ENCODE measurements around a stretch of chr4.

DNA sequence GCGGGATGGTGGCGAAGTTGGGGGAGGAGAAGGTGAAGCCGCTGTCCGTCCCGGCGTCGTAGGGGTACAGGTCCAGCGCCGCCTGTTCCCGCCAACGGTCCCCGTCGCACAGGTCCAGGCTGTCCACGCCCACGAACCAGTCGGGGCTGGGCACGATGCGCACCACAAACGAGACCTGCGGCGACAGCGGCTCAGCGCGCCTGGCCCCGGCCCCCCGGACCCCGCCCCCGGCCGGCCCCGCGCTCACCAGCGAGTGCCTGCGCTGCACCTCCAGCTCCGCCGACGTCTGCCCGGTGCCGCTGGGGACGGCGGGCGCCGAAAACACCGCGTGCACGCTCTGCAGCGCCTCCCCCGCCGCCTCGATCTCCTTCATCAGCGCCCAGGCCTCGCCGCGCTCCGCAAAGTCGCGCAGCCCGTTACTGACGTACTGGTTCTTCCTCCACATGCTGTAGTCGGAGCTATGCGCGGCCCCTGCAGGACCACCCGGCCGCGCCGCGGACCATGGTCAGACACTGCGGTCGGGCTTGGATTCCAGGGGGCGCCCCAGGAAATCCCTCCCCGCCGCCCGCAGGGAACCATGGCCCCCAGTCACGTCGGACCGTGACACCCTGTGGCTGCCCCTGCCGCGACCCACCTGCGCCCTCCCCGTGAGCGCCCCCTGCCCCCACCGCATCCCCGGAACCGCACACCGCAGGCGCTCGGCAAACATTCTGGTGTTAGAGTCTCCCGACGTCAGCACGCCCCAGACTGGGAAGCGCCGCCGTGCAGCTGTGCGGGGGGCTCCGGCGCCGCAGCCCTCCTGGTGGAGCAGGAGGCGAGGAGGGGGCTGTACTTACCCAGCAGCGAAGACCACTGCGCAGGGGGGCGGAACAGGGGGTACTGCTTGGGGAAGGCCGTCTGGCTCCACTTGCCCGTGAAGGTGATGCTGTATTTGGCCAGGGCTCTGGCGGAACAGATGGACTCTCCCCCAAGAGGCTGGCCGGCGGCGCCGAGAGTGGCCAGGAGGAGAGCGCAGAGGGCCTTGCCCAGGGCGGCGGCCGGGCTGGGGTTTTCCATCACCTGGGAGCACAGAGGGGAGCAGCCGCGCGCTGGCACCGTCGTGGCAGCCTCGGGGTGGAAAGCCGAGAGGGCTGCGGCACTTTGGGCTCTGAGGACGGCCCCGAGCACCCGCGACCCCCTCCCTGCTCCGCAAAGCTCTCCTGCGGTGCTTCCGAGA is 959 bp downstream of the SPON2 start:
- PRO-cap, 3 experiments, result peak in 1 of 3 experiments; most common plus-strand start position 745 of the sequence (in 1)
- RAMPAGE, long total RNA, result no peak
- RRBS, 2 experiments, result 10 to 12% methylated on average over 23 to 27 of the region's 126 CpGs

GRCh38 chr4:1291083-1291382 is 1.3 kb downstream of the MAEA start:
- PRO-cap, 3 experiments, result no peak in any of the 3 experiments
- RAMPAGE, long total RNA, result no peak
- RRBS, 2 experiments, result no CpG with 5 or more reads among the region's 9 CpGs

DNA sequence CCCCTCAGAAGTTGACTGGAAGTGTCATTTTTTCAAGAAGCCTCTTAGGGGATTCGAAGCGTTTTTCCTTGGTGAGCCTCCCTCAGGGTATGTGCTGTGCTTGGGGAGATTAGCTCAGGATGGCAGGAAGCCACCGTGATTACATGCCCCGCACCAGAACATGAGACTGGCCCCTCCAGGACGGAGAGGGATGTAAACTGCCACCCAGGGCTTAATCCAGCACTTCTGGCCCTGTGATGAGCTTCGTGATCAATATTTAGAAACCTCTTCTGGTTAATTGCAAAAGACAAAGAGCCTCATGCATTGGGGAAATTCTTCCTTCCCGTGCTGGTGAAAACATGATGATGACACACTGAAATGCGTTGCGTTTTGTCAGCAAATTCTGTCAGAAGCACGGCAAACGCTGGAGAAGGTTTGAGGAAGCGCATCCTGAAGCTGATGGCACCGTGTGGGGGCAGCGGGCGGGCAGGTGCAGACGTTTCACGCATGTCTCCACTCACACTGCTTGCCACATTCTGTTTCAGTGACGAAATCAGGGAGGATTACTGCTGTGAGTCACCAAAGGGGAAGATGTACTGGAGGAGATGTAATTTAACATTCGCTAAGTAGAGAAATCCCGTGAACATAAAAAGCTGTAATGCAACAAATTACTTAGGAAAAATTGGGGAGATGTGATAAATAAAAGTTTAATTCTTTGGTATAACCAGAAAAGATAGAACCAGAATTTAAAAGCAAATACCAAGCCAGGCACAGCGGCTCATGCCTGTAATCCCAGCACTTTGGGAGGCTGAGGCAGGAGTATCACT is 11.3 kb downstream of the MAEA start:
- PRO-cap, 3 experiments, result no peak in any of the 3 experiments
- RAMPAGE, long total RNA, result no peak
- RRBS, 2 experiments, result no CpG with 5 or more reads among the region's 21 CpGs

- PRO-cap, 3 experiments, result no peak in any of the 3 experiments
- RAMPAGE, long total RNA, result no peak
- RRBS, 2 experiments, result no CpG with 5 or more reads among the region's 23 CpGs
Observed at GRCh38 chr4:1337205-1338051, 9.6 kb upstream of the UVSSA start.

DNA sequence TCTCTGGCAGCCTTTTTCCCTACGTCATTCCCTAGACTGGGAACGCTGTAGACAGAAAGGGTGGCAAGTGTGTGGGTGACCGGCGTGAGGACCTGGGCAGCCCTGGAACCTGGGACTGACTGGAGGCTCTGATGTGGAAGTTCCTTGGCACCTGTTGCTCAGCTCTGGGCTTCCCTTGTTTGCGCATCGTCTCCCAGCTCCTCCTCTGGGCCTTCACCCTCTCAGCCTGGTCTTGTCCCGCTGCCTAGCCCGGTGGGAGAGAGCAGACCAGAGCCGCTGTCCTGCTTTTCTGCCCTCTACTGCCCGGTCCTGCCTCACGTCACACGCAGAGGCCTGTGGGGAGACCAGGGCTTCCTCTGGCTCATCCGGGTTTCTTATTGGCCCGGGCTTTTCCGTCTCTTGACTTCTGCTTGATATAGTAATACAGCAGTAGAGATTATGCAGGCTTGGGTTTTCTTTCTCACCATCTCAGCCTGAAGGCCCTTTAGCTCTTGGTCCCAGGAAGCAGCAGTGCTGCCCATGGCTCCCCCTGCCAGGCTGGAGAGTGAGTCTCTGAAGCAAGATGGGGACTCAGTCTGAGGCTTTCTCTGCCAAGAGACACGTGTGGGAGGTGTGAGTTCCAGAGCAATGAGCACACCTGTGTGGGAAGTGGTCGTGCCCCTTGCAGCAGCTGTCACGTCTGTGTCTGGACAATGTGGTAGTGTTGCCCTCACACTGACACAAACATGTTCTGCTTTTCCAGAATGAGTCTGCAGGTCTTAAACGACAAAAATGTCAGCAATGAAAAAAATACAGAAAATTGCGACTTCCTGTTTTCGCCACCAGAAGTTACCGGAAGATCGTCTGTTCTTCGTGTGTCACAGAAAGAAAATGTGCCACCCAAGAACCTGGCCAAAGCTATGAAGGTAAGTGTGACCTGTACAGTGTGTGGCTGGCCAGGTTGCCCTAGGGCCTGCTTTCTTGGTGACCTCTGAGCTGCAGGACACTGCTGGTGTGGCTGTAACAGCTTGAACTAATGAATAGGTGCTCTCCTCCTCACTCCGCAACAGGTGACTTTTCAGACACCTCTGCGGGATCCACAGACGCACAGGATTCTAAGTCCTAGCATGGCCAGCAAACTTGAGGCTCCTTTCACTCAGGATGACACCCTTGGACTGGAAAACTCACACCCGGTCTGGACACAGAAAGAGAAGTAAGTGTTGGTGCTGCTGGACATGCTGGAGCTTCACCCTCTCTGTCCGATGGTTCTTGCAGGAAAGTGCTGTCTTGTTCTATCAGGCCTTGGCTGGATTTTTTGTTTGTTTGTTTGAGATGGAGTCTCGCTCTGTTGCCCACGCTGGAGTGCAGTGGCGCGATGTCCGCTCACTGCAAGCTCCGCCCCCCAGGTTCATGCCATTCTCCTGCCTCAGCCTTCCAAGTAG is 1.9 kb downstream of the TACC3 start:
- PRO-cap, 3 experiments, result peak in 1 of 3 experiments; most common plus-strand start position 921 of the sequence (in 1); most common minus-strand start position 687 of the sequence (in 1)
- RAMPAGE, long total RNA, result no peak
- RRBS, 2 experiments, result 49 to 55% methylated on average over 6 of the region's 35 CpGs

DNA sequence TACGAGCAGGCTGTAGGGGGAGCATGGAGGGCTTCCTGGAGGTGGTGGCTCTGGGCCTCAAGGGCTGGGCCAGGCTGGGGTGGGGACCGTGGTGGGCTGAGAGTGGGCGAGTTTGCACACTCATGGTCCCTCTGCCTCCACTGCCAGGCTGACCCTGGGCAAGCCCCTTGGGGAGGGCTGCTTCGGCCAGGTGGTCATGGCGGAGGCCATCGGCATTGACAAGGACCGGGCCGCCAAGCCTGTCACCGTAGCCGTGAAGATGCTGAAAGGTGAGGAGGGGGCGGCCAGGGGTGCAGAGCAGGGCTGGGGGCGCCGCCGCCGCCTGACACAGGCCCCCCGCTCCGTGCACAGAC is 12.1 kb downstream of the FGFR3 start:
- PRO-cap, 3 experiments, result no peak in any of the 3 experiments
- RAMPAGE, long total RNA, result no peak
- RRBS, 2 experiments, result no CpG with 5 or more reads among the region's 17 CpGs

DNA sequence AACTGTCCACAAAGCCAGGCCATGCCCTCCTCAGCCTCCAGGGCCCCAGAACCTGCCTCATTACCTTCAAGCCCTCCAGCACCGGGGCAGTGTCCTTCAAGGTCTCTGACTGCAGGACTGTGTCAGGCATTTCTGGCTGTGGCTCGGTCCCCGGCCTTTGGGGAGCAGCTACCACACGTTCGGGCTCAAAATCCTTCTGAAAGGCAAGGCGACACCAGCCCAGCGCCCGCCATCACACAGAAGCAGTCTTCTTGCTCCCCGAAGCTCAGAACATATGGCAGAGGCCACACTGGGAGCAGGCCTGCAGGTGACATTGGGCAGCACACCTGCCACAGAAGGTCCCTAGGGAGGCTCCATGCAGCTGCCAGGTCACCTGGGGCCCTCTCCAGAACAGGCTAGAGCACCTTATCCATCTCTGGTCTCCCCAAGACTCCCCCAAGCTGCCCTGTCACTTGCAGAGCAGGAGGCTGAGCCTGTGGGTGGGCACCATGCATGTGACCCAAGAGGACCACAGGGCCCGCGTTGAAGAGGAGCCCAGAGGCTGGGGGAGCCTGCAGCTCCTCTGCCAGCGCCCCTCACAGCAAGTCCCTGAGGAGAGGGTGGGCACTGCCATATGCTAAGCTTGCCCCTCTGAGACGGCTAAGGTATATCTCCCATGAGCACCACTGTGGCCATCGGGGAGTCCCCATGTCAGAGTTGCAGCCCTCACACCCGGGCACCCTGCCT is 29.2 kb downstream of the FGFR3 start:
- PRO-cap, 3 experiments, result no peak in any of the 3 experiments
- RAMPAGE, long total RNA, result no peak
- RRBS, 2 experiments, result 93 to 97% methylated on average over 3 of the region's 15 CpGs

GRCh38 chr4:1872876-1873700 is 1.9 kb downstream of the NSD2 start:
- PRO-cap, 3 experiments, result peak in 1 of 3 experiments; most common plus-strand start chr4:1873148 (in 1); most common minus-strand start chr4:1873025 (in 1)
- RAMPAGE, long total RNA, result no peak
- RRBS, 2 experiments, result no CpG with 5 or more reads among the region's 7 CpGs

DNA sequence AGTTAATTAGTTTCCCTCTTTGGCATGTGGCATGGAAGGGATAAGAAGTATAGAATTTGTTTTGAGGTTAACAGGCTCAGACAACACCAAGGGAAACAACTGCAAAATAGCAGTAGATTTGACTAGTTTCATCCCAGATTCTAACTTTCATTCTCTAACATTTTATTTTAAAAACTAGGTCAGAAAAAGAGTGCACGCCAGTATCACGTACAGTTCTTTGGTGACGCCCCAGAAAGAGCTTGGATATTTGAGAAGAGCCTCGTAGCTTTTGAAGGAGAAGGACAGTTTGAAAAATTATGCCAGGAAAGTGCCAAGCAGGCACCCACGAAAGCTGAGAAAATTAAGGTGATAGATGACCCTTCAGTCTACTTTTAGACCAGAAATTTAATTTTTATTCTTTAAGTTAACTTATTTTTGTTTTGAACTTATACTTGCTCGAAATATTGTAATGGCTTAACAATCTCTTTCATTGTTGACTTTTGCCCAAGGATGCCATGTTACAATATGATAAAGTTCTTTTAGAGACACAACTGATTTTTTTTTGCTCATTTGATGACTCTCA is 45.6 kb downstream of the NSD2 start:
- PRO-cap, 3 experiments, result no peak in any of the 3 experiments
- RAMPAGE, long total RNA, result no peak
- RRBS, 2 experiments, result no CpG with 5 or more reads among the region's 6 CpGs

DNA sequence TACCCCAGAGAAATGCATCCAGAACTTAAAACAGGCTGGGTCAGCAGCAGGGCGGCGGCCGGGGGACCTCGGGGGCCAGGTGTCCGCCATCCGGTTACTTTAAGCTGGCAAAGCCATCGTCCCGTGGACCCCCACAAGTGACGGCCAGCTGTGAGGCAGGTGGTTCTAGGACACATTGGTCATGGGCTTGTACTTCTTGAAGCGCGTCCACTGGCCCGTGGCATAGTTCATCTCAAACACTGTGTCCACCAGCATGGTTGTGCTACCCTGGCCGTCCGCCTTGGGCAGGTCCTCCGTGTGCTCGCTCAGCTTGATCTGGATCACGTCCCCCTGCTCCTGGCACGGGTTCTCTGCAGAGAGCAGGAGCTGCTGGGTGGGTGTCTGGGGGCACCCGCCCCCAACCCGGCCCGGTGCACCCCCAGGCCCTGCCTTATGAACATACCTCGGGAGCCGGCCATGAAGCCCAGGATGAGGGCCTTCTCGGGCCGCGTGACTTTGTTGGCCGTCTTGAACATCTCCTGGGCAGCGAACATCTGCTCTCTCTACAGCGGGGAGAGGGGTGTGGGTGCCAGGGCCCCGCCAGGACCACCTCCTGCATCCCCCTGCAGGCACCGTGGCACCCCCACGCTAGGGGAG is 25.5 kb downstream of the NELFA start:
- PRO-cap, 3 experiments, result no peak in any of the 3 experiments
- RAMPAGE, long total RNA, result no peak
- RRBS, 2 experiments, result no CpG with 5 or more reads among the region's 32 CpGs

DNA sequence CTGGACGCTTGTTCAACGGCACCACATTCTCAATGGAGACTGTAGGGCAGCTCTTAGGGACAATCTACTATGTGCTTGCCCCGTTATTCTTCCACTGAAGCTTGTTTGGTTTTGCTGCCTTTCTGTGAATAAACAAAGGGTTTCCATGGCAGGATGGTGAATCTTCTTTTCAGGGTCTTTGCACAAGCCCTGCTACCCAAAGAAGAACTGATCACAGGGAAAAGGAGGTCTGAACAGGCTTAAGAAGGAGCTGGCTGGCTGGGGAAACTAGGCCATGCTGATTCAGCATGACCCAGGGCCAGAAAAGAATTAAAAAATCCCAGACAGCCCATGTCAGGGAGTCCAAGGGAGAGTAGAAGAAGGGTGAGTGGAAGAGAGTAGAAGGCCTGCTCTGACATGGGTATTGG is 35.7 kb downstream of the NAT8L start:
- PRO-cap, 3 experiments, result no peak in any of the 3 experiments
- RAMPAGE, long total RNA, result no peak
- RRBS, 2 experiments, result no CpG with 5 or more reads among the region's 3 CpGs

DNA sequence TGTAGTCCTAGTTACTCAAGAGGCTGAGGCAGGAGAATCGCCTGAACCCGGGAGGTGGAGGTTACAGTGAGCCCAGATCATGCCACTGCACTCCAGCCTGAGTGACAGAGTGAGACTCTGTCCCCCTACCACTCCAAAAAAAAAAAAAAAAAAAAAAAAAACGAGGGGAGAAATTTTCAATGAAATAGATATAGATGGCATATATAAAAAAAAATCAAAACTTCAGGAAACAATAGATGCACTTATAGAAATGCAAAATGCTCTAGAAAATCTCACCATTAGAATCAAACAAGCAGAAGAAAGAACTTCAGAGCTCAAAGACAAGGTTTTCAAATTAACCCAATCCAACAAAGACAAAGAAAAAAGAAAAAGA is 40.8 kb downstream of the HAUS3 start:
- PRO-cap, 3 experiments, result no peak in any of the 3 experiments
- RAMPAGE, long total RNA, result no peak
- RRBS, 2 experiments, result no CpG with 5 or more reads among the region's 3 CpGs

- PRO-cap, 3 experiments, result no peak in any of the 3 experiments
- RAMPAGE, long total RNA, result no peak
- RRBS, 2 experiments, result no CpG with 5 or more reads among the region's 13 CpGs
Observed at GRCh38 chr4:2260284-2260820, 1.6 kb downstream of the MXD4 start.

- PRO-cap, 3 experiments, result no peak in any of the 3 experiments
- RAMPAGE, long total RNA, result no peak
- RRBS, 2 experiments, result no CpG with 5 or more reads among the region's 8 CpGs
Observed at GRCh38 chr4:2419859-2420328, 1.4 kb upstream of the ZFYVE28 start.

GRCh38 chr4:2500231-2500634 is 31.3 kb downstream of the RNF4 start:
- PRO-cap, 3 experiments, result no peak in any of the 3 experiments
- RAMPAGE, long total RNA, result no peak
- RRBS, 2 experiments, result no CpG with 5 or more reads among the region's 4 CpGs

GRCh38 chr4:2572432-2572867 is 36.0 kb downstream of the FAM193A start:
- PRO-cap, 3 experiments, result no peak in any of the 3 experiments
- RAMPAGE, long total RNA, result no peak
- RRBS, 2 experiments, result no CpG with 5 or more reads among the region's 6 CpGs

GRCh38 chr4:2786877-2787812 is 5.7 kb upstream of the SH3BP2 start:
- PRO-cap, 3 experiments, result peak in 1 of 3 experiments; most common plus-strand start chr4:2787715 (in 1); most common minus-strand start chr4:2787477 (in 1)
- RAMPAGE, long total RNA, result no peak
- RRBS, 2 experiments, result no CpG with 5 or more reads among the region's 21 CpGs

GRCh38 chr4:2808491-2808978 is 15.7 kb downstream of the SH3BP2 start:
- PRO-cap, 3 experiments, result no peak in any of the 3 experiments
- RAMPAGE, long total RNA, result no peak
- RRBS, 2 experiments, result no CpG with 5 or more reads among the region's 4 CpGs

DNA sequence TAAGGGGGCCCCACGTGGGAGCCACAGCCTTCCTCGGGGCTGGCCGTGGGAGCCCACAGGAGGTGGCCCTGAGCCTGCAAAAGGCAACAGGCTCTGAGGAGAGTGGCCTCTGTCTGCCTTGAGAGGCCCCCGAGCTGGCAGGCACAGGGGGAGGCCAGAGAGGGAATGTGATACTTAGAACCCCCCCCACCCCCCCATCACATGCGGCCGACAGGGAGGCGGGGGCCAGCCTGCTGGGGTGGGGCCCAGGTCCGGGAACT is 19.6 kb downstream of the SH3BP2 start:
- PRO-cap, 3 experiments, result peak in 1 of 3 experiments; most common minus-strand start position 145 of the sequence (in 1)
- RAMPAGE, long total RNA, result no peak
- RRBS, 2 experiments, result no CpG with 5 or more reads among the region's 8 CpGs

DNA sequence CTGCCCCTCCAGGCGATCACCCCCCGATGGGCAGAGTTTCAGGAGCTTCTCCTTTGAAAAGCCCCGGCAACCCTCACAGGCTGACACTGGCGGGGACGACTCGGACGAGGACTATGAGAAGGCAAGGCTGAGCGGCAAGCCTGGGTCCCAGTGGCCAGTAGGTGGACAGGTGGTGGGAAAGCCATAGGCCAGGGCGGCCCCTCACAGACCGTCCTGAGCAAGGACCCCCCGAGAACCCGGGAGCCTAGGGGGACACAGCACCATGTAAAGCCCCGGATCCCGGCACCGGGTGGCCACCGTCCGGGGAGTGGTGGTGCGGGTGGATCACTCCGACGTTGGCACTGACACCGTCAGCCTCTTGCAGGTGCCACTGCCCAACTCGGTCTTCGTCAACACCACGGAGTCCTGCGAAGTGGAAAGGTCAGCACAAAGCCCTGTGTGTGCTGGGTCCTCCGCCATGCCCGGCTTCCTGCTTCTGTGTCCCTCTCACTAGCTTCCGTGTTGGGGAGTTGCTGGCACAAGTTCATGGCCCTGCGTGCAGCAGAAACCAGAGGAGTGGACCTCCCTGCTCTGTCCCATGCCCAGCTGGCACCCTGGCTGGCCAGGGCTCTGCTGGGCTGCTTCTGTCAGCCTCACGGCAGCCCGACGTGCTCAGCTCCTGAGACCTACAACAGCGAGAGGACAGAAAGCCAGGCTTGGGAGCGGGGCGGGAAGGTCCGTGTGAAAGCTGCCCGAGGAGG is 11.9 kb upstream of the ADD1 start:
- PRO-cap, 3 experiments, result no peak in any of the 3 experiments
- RAMPAGE, long total RNA, result no peak
- RRBS, 2 experiments, result 86 to 92% methylated on average over 1 of the region's 37 CpGs